Calu3 (cell line): ENCODE data around the genes ZEB2 and EPC2.

GRCh38 chr2:144415328-144416252 is 83.3 kb upstream of the GTDC1 start:
- PRO-cap, result no peak

DNA sequence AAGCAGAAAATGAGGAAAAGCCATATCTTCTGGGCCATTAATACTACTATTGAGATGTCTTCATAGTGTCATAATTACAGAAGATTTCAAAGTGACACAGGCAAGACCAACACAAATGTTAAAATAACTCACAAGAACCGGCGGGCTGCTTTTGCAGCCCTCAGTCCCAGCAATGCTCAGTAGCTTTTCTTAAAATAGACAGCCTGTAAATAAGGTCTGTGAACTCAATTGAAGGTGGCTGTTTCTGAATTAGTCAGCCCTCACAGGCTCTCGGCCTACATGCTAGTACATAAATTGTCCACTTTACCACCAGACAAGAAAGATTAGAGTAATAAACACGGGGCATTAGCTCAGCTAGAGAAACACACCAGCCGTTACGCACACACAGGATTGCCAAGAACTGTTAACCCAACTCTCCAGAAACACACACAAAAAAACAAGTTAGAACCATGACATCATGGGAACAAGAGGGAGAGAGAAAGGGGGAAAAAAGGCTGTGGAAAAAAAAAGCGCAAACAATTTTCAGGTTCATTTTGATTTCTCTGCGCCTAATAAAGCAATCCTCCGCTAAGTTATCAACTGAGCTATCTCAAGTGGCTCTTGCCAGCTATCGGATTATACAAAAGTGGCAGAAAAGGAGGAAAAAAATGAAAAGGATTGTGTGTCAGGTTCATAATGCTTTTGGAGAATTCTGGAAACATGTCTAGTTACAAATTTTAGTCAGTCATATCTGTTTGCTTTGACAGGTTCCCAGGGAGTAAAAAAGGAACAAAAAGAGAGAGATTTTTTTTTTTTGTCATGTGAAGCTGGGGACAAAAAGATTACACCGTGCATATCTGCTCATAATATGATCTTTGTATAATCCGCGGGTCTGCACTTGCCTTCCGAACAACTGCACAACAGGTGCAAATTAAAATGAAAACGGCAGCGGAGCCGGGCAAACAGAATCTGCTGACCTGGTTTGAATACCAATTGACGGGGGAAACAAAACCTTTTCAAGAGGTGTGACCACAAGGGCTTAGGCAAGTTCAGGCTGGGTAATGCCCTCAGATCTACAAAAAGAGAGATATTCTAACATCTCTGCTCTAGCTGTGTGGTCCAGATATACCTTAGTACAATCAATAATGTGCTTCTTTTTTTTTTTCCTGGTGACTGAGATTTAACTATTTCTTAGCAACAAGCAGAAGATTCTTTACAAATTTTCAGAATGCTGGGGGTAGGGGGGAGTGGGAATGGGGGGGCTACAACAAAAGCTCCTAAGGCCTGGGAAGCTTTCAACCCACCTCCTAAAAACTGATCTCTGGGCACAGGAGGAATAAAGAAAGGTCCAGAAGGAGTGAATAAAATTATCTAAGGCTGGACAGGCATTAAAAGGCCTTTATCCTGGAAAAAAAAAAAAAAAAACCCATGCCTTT is 88.8 kb downstream of the ZEB2 start:
- PRO-cap, result no peak

GRCh38 chr2:144507275-144508109 is 12.4 kb downstream of the ZEB2 start:
- PRO-cap, result no peak

- PRO-cap, result unidirectional peak, minus-strand start at chr2:144520119
These were observed at the start of gene ZEB2 for GRCh38 chr2:144519791-144520833. TSS of gene ZEB2 (minus strand) at chr2:144520119.

DNA sequence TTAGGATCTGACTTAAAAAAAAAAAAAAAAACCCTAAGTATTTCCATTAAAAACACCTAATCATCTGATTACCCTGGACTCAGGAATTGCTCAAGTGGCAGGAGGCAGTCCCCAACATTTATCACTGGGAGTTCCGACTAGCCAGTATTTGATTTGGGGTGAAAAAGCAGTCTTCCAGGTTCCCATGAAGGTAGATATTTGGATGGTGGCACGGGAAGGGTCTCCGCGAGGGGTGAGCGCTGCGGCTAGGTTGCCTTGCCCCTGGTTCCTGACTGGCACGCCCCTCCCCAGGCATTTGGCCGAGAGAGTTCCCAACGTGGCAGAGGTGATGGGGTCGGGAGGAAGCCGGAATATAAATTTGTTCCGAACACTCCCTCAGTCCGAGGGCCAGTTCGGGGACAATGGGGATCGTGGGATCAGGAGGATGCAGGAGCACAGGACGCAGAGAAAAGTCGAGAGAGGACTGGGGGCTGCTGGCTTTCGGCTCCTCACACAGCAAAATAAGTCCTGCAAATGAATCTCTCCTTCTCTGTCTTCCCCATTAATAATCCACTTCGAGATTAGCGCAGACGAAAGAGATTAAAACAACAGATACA is 2.8 kb upstream of the ZEB2 start:
- PRO-cap, result no peak

GRCh38 chr2:144648935-144649401 is 129.0 kb upstream of the ZEB2 start:
- PRO-cap, result no peak

DNA sequence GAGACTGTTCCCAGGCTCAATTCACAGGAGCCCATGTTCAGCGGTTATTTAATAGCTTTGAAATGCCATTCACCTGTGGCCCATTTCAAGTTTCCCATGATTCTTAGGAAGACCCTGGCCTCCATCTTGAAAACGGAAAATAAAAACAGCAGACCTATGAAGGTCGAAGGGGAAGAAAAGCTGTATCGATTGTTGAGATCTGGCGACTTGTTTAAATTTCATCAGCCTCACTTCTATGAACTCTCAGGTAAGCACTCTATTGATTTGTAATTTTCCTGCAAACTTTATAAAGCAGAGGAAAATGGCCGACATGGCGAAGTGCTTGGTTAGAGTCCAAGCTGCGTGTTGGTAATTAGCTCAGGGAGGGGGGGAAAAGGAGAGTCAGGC is 147.9 kb upstream of the ZEB2 start:
- PRO-cap, result no peak

DNA sequence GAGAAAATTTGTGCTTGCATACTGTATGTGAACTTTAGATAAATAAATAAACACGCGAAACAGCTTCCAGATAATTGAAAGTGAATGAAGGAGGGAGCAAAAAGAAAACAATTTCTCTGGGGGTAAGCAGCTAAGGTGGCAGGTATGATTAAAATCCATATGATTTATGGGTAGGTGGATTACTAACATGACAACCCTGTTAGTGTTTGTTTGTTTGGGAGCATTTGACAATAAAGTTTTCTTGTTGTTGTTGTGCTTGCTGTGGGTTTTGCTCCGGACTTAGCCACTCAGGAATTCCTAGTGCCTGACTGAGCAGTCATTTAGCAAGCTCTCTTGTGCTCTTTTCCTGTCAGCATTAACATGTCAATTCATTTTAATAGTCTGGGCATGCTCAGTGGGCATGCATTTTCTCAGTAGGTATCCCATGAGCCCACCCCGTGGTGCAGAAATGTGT is 674.7 kb upstream of the ZEB2 start:
- PRO-cap, result no peak

DNA sequence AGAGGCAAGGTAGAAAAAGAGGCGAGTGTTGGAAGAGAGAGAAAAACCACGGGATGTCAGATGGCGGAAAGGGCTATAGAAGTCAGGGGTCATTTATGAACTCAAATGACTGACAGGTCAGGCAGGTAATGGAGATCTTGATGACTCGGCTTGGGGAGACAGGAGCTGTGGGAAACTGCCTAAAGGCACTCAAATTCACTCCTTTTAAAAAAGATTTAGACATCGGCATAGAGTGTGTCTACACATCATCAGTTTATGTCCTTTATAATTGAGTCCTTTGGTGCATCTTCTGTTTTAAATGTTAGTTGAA is 197.4 kb upstream of the ACVR2A start:
- PRO-cap, result no peak

GRCh38 chr2:147711041-147711531 is 133.7 kb upstream of the ACVR2A start:
- PRO-cap, result no peak

DNA sequence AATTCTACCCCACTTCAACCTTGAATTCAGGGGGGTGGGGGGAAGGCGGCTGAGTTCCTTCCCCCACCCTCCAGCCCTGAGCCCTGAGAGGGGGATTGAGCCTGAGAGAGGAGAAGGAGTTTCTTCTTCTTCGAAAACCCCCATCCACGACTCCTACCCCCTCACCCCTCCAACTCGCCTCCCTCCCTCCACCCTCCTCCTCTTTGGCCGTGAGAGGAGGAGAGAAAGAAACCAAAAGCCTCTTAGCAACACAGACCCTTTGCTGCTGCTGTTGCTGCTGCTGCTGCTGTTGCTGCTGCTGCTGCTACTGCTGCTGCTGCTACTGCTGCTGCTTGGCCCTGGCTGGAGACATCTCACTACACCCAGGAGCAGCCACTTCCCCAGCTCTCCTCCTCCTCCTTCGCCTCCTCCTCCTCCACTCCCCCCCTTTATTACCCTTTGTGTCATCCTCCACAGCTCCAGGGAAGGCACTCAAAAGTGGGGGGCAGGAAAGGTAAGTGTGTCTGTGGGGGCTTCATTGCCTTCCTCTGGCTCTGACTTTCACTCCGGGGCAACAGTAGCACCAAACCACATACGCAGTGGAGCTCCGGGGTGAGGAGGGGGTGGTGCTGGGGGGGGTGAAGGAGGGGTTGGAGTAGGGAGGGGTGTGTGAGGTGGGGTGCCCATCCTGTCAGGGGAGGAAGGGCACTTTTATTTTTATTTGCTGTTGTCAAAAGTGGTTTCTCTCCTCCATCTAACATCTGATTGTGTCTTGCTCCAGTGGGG is 483 bp downstream of the MBD5 start:
- PRO-cap, result no peak

DNA sequence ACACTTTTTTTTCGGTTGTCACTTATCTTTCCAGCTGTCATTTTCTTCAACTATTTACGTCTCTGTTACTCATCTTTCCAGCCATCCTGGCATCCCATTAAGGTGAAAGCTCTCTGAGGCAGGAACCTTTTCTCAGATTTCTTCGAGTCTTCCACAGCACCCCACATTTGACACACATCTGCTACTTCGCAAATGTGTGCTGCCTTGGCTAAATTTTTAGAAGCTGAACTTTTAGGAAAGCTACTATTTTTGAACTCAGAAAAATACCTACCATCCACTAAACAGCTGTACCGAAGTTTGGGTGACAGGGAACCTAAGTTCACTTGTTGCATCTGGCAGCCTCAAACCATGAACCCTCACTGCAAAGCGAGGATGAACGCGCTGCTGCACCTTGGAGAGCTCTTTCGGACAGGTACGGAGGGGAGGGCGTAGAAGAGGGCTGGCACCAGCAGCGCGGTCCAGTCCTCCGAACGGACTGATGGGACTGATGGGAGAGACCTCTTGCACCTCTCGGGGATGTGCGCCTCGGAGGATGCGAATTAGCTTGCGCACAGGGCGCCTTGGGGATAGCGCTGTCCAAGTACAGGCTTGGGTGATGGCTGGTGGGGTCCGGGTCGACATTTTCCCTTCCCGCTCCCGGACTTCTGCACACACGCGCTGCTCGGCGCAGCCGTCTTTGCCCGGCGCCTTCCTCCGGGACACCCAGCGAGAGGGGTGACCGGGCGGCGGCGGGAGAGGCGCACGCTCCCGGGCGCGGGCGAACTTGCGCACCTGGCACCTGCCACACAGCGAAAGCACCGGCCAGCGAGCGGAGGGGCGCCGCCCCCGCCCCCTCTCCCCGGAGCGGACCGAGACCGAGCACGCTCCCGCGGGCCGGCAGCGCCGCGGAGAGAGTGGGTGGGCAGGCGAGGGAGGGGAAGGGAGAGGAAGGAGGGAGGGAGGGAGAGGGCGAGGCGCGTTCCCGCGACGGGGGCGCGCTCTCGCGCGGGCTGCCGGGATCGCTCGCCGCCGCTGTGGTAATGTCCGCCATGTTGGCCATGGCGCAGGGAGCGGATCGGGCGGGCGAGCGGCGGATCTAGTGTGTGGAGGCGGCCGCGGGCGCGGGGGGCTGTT is at the start of gene EPC2:
EPC2 (plus strand) TSS at position 1,016 of the 1,113 bp plus-strand sequence.
- PRO-cap, result bidirectional peak, plus-strand start at position 699 of the sequence, minus-strand start at position 700 of the sequence; bidirectional peak, plus-strand start at position 1,019 of the sequence, minus-strand start at position 895 of the sequence

- PRO-cap, result no peak
These were observed 57.8 kb upstream of the KIF5C start for GRCh38 chr2:148817043-148817725.

GRCh38 chr2:150168784-150169567 is 318.5 kb downstream of the RND3 start:
- PRO-cap, result no peak

- PRO-cap, result no peak
These were observed 52.3 kb downstream of the RIF1 start for GRCh38 chr2:151462132-151462365.

GRCh38 chr2:151637125-151637880 is 97.0 kb downstream of the NEB start:
- PRO-cap, result no peak

- PRO-cap, result unidirectional peak, plus-strand start at chr2:151891791; unidirectional peak, minus-strand start at chr2:151892041
These were observed 63.6 kb upstream of the ARL5A start for GRCh38 chr2:151891664-151892401.

- PRO-cap, result bidirectional peak, plus-strand start at chr2:152171905, minus-strand start at chr2:152171606; bidirectional peak, plus-strand start at chr2:152172022, minus-strand start at chr2:152171989
These were observed 3.9 kb downstream of the STAM2 start for GRCh38 chr2:152171571-152172250.

DNA sequence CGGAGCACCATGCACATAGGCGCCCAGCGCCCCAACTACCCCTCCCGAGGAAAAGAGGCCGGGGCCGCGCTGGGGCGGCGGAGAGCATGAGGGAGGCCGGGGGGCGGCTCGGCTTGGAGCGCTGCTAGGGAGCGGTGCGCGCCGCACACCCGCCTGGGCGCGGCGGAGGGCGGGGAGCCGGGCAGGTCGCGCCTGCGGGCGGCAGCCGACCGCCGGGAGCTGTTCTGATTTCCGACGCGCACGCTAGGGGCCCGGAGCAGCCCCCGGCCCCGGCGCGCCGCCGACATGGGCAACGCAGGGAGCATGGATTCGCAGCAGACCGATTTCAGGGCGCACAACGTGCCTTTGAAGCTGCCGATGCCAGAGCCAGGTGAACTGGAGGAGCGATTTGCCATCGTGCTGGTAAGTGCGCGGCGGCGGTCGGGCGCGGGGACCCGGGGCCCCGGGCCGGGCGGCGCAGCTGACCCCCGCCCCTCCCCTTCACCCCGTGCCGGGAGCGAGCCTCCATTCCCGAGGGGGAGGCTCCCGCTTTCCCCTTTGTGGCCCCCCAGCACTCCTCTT is 425 bp downstream of the FMNL2 start:
- PRO-cap, result no peak

DNA sequence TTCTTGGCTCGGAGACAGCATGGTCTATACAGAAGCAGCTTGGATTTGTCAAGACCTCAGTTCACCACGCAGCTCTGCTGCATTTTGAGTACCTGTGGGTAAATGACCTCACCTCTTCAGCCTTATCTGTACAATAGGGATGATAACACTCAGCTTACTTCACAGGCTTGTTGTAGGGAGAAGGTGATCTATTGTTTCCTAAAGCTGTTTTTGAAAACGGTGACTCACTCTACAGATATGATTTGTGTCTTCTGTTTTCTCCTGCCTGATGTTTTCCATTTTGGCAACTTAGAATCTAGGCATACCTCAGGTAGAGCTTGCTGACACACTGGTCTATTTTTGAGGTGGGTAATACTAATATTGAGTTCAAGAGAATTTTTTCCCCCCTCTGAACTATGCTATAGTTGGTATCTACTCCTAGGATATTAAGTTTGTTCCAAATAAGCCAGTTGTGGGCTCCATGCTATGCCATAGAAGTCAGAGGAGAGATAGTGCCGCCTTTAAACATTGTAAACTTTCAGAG is 80.3 kb downstream of the FMNL2 start:
- PRO-cap, result no peak